Keratinocyte (primary cell): ENCODE measurements around a stretch of chr2.

GRCh38 chr2:85786644-85787704 is 33.2 kb downstream of the ATOH8 start:
CAGE:
- cytosol, long polyA minus RNA: no peak
- cytosol, long polyA plus RNA: no peak
- long polyA plus RNA: no peak
- nucleus, long polyA minus RNA: no peak
- nucleus, long polyA plus RNA: no peak

GRCh38 chr2:85793116-85793474 is 39.3 kb downstream of the ATOH8 start:
CAGE:
- cytosol, long polyA minus RNA: no peak
- cytosol, long polyA plus RNA: no peak
- long polyA plus RNA: no peak
- nucleus, long polyA minus RNA: no peak
- nucleus, long polyA plus RNA: no peak

DNA sequence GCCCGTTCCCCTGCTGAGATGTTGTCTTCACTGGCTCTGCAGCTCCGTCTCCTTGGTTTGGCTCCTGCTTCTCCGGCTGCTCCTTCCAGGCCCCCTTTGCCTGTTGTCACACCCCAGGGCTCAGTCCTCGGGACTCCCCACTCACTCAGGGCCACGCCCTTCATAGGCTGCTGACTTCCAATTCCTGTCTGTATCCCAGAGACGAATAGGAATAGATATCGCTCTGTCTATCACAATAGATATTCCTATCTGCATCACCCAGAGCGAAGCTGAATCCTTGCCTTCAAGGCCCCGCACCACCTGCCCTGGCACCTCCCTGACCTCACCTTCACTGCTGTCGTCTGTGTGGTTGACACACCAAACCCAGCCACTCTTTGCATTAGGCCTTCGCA is 43.3 kb downstream of the ATOH8 start:
CAGE:
- cytosol, long polyA minus RNA: no peak
- cytosol, long polyA plus RNA: no peak
- long polyA plus RNA: no peak
- nucleus, long polyA minus RNA: no peak
- nucleus, long polyA plus RNA: no peak

GRCh38 chr2:85844357-85844902 is 44.4 kb downstream of the ST3GAL5 start:
CAGE:
- cytosol, long polyA minus RNA: no peak
- cytosol, long polyA plus RNA: no peak
- long polyA plus RNA: no peak
- nucleus, long polyA minus RNA: no peak
- nucleus, long polyA plus RNA: no peak

GRCh38 chr2:85847536-85848416 is 41.0 kb downstream of the ST3GAL5 start:
CAGE:
- cytosol, long polyA minus RNA: no peak
- cytosol, long polyA plus RNA: no peak
- long polyA plus RNA: no peak
- nucleus, long polyA minus RNA: no peak
- nucleus, long polyA plus RNA: no peak

CAGE:
- cytosol, long polyA minus RNA: no peak
- cytosol, long polyA plus RNA: no peak
- long polyA plus RNA: no peak
- nucleus, long polyA minus RNA: no peak
- nucleus, long polyA plus RNA: no peak
Observed at GRCh38 chr2:85861047-85861486, 27.7 kb downstream of the ST3GAL5 start.

DNA sequence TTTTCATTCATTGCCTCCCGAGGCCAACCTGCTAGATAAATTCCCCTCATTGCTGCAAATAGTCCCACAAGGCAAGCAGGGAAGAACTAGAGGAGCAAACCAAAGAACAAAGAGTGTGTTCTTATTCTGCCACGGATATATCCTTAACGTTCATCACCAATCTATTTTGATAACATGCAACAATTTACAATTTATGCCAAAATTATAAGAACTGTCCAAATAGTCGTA is 1.8 kb downstream of the ST3GAL5 start:
CAGE:
- cytosol, long polyA minus RNA: no peak
- cytosol, long polyA plus RNA: no peak
- long polyA plus RNA: no peak
- nucleus, long polyA minus RNA: no peak
- nucleus, long polyA plus RNA: no peak

DNA sequence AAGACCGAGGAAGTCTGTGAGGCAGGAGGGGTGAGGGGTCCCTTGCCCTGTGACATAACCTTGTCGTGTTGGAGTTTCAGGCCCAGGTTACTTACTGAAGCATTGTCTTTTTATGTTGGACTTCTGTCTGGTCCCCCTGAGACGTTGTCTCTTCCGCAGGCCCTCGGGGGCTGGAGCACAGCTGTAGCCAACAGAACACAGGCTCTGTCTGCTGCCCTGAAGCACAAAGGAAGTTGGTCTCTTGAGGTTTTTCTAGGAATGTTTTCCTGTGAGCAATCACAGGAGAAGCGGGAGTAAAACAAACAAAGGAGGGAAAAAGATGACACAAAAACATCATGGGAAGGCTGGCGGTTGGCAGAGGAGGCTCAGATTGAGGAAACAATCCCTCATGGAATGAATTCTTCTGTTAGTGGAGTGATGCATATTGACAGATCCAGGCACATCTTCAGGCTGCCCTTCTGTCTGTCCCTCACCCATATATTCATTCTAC is 5.0 kb upstream of the ST3GAL5 start:
CAGE:
- cytosol, long polyA minus RNA: no peak
- cytosol, long polyA plus RNA: no peak
- long polyA plus RNA: no peak
- nucleus, long polyA minus RNA: no peak
- nucleus, long polyA plus RNA: no peak

DNA sequence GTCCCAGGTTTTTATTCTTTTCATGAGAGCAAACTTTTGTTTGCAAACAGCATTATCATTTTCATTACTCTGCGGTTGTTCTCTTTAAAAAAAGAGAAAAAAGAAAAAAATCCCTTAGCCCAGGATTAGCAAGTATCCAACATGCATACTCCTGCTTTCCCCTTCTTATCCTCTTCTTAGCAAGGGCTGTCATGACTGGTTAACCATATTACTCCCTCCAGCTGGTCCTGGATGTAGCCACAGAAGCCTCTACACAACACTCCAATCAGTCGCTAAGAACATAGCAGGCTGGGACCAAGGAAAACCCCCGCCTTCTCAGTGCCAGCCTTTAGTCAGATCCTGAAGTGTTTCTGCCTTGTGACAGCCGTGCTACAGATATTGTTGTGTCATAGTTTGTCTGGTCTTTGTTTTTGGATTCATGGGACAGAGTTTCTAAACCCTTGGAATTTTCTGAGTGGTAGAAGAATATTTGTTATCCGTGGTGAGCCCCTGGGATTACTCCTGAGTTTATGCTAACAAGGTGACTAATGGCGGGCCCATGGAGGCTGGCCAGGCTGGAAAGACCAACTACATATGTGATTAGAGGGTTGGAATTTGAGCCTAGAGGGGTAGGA is 23.4 kb upstream of the ST3GAL5 start:
CAGE:
- cytosol, long polyA minus RNA: no peak
- cytosol, long polyA plus RNA: no peak
- long polyA plus RNA: no peak
- nucleus, long polyA minus RNA: no peak
- nucleus, long polyA plus RNA: no peak

CAGE:
- cytosol, long polyA minus RNA: no peak
- cytosol, long polyA plus RNA: no peak
- long polyA plus RNA: no peak
- nucleus, long polyA minus RNA: no peak
- nucleus, long polyA plus RNA: no peak
Observed at GRCh38 chr2:85951534-85952381, 63.0 kb upstream of the ST3GAL5 start.

CAGE:
- cytosol, long polyA minus RNA: no peak
- cytosol, long polyA plus RNA: no peak
- long polyA plus RNA: no peak
- nucleus, long polyA minus RNA: no peak
- nucleus, long polyA plus RNA: no peak
Observed at GRCh38 chr2:86039508-86039828, 66.2 kb downstream of the POLR1A start.

DNA sequence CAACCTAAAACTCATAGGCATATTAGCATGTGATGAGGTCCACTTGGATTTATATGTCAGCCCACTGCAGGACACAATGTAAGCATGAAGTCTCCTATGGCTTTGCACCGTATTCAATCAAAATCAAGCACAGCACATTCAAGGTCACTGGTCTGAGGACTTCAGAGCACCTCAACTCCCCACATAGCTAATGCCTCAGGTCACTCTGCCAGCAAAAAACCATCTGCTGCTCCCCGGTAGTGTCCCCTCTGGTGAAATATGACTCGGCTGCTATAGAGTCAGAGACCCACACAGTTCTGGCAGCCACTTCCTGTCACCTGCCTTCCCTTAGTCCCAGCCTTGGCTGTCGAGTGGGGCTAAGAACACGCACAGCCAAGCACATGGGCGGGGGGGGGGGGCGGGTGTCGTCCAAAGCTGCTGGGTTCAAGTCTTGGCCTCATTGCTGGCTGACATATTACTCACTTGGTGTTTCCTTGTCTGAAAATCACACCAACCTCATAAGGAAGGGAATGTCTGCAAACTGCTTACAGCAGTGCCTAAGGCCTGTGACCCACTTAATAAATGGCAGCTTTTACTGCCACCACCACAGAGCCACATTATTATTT is 37.6 kb downstream of the POLR1A start:
CAGE:
- cytosol, long polyA minus RNA: no peak
- cytosol, long polyA plus RNA: no peak
- long polyA plus RNA: no peak
- nucleus, long polyA minus RNA: no peak
- nucleus, long polyA plus RNA: no peak

DNA sequence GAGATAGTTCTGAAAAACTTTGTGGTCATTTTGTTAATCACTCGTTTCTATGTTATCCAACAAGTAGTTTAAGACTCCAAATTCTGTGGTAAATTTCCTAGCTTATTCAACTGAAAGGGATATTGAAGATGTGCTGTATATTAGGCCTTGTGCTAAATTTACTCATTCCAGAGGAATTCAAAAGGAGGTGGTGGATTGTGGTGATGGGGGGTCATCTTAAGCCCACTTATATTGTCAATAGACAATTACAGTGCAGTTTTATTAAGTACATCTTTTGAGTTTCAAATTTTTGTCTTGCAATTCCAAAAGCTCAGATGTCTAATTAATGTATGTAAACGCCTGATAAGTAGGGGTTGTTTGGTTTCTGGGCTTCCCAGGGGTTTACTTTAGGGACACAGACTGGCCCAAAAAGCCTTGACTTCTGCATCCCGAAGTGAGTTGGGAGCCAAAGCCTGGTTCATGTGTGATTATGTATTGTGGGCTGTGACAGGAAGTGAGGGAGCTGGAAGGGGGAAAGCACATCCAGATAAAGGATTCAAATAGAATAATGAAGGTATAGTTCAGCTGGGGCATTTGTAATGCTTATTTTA is 8.1 kb downstream of the KDM3A start:
CAGE:
- cytosol, long polyA minus RNA: no peak
- cytosol, long polyA plus RNA: no peak
- long polyA plus RNA: no peak
- nucleus, long polyA minus RNA: no peak
- nucleus, long polyA plus RNA: no peak

DNA sequence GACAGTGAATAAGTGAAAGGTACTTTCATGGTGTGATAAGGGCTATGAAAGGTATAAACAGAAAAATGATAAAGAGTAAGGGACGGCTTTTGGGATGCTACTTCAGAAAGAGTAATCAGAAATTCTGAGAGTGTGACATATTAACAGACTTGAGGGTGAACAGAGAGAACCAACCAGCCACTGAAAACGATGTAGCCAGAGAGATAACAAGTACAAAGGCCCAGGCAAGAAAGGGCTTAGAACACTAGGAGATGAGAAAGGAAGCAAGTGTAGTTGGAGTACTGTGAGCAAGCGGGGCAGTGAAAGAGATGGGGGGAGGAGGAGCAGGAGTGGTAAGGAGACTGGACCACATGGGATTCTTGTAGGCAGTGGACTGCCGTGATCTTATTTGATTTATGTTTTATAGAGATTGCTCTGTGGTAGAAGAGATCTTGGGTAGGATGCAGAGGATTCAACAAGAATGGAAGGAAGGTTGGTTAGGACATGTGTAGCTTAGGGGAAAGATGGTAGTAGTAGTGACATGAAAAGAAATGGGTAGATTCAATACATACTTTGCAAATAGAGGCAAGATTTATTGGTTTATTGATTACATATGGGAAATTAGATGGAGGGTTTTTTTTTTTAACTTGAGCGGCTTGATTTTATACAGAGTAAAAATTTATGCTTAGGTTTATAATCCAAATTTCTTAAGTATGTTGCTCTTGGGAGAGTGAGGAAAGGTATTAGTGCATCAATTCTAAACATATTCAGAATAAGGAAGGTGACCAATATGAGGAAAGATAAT is 20.6 kb downstream of the KDM3A start:
CAGE:
- cytosol, long polyA minus RNA: no peak
- cytosol, long polyA plus RNA: no peak
- long polyA plus RNA: no peak
- nucleus, long polyA minus RNA: no peak
- nucleus, long polyA plus RNA: no peak

CAGE:
- cytosol, long polyA minus RNA: no peak
- cytosol, long polyA plus RNA: no peak
- long polyA plus RNA: no peak
- nucleus, long polyA minus RNA: no peak
- nucleus, long polyA plus RNA: no peak
Observed at GRCh38 chr2:86649004-86649560, 25.4 kb upstream of the RNF103 start.

CAGE:
- cytosol, long polyA minus RNA: no peak
- cytosol, long polyA plus RNA: no peak
- long polyA plus RNA: no peak
- nucleus, long polyA minus RNA: no peak
- nucleus, long polyA plus RNA: no peak
Observed at GRCh38 chr2:86694905-86695413, 25.1 kb upstream of the RMND5A start.

CAGE:
- cytosol, long polyA minus RNA: no peak
- cytosol, long polyA plus RNA: start-site peak on the plus strand at chr2:86775784-86775839, 29 and 39 reads in 2 replicates
- long polyA plus RNA: no peak
- nucleus, long polyA minus RNA: no peak
- nucleus, long polyA plus RNA: no peak
Observed at GRCh38 chr2:86775361-86776394, 15.0 kb downstream of the CD8A start.

DNA sequence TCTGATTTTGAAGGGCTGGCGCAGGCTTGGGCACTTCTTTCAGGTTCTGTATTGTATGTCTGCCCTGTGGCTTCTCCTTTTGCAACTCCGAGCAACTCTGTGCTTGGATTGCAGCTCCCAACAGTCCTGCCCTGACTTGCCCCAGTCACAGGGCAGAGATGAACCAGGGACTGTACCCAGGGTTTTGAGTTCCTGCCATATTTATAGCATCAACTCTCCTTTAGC is 31.1 kb upstream of the CD8A start:
CAGE:
- cytosol, long polyA minus RNA: no peak
- cytosol, long polyA plus RNA: no peak
- long polyA plus RNA: no peak
- nucleus, long polyA minus RNA: no peak
- nucleus, long polyA plus RNA: no peak

GRCh38 chr2:87136625-87136856 is 114.9 kb upstream of the PLGLB1 start:
CAGE:
- cytosol, long polyA minus RNA: no peak
- cytosol, long polyA plus RNA: no peak
- long polyA plus RNA: no peak
- nucleus, long polyA minus RNA: no peak
- nucleus, long polyA plus RNA: no peak

DNA sequence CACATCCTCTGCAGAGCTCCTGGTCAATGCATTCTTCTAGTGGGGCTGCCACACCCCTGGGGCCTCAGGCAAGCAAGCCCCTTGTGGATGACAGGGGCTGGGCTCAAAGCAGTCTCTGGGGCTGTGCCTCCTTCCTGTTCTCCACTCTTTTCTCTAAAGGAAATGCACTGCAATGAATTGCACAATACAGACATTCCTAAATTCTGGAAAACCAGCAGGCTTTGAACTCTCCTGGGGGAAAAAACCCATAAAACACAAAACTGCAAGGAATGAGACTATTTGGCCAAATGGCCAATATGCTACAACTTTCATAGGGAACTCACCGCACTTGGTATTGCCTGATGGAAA is 293.9 kb upstream of the PLGLB2 start:
CAGE:
- cytosol, long polyA minus RNA: no peak
- cytosol, long polyA plus RNA: no peak
- long polyA plus RNA: no peak
- nucleus, long polyA minus RNA: no peak
- nucleus, long polyA plus RNA: no peak